Peyer's patch (tissue), 4 donors: ENCODE measurements around the genes RABGGTA, NYNRIN and FOXG1.

GRCh38 chr14:24271404-24272178 lies at the start of gene RABGGTA:
RABGGTA (minus strand) TSS chr14:24271597.
- PRO-cap = bidirectional peak, plus-strand start at chr14:24271736, minus-strand start at chr14:24271578
- RAMPAGE, long total RNA, 4 experiments = start-site peak on the minus strand in 4 of 4 experiments, at chr14:24271508-24271599 at its widest, 44 to 213 reads per replicate

- PRO-cap = no peak
- RAMPAGE, long total RNA, 4 experiments = no peak in any of the 4 experiments
Observed at GRCh38 chr14:24303486-24304249, 4.0 kb downstream of the NOP9 start.

- PRO-cap = no peak
- RAMPAGE, long total RNA, 4 experiments = no peak in any of the 4 experiments
Observed at GRCh38 chr14:24314401-24315069, 3.2 kb downstream of the LTB4R start.

- PRO-cap = bidirectional peak, plus-strand start at chr14:24316028, minus-strand start at chr14:24315940
- RAMPAGE, long total RNA, 4 experiments = no peak in any of the 4 experiments
Observed at GRCh38 chr14:24315778-24316459, 4.6 kb downstream of the LTB4R start.

DNA sequence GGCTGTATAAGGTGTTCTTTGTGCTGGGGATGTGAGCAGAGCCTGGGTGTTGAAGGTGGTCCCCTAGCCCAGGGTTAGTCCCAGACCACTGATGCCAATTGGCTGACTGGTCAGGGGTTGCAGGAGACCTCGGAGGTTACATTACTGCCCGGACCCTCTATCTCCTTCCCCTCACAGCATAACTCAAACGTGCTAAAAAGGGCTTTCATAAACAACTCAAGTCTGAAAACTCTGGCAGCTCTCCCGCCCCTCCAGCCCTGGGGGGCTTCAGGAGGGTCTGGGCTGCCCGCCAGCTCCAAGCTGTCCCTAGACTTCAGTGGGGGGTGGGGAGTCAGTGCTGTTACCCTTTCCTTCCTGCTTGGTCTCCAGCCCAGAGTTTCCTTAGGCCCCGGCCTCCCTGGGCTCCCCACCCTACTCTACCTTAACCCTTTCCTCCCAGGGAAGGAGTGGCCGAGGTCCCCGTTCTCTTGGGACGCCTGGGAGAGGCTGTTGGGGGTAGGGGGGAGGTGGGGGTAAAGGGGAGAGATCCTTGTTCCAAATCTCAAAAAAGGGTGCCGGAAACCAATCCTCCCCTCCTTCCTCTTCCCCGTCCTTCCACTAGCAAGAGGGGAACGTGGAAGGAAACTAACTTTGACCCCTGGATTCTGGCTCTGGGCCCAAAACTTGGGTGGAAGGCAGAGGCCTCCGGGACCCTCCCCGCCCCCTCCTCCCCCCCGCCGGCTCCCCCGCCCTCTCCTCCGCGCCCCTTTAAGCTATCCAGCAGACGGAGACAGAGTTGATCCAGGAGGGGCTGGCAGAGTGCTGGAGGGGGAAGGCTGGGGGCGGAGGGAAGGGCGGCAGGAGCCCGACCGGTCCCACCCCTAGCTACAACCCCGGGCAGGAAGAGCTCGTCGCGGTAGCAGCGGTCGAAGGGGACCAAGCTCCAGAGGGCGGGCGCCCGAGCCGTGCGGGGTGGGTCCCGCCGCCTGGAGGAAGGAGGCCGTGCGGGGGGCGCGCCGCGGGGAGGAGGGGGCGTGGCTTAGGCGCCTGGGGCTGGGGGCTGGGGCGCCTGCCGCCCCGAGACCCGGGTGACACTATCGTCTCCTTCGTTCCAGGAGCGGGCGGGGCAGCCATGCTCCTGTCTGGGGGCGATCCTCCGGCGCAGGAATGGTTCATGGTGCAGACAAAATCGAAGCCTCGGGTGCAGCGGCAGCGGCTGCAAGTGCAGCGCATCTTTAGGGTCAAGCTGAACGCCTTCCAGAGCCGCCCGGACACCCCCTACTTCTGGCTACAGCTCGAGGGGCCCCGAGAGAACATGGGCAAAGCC lies at the start of gene NYNRIN:
Gene NYNRIN (plus strand): TSS at position 868 of the 1,306 bp plus-strand sequence.
- PRO-cap = bidirectional peak, plus-strand start at position 925 of the sequence, minus-strand start at position 946 of the sequence
- RAMPAGE, long total RNA, 4 experiments = start-site peak on the plus strand in 3 of 4 experiments, centred at positions 869 to 1,037 of the sequence, 5 to 15 reads per replicate

DNA sequence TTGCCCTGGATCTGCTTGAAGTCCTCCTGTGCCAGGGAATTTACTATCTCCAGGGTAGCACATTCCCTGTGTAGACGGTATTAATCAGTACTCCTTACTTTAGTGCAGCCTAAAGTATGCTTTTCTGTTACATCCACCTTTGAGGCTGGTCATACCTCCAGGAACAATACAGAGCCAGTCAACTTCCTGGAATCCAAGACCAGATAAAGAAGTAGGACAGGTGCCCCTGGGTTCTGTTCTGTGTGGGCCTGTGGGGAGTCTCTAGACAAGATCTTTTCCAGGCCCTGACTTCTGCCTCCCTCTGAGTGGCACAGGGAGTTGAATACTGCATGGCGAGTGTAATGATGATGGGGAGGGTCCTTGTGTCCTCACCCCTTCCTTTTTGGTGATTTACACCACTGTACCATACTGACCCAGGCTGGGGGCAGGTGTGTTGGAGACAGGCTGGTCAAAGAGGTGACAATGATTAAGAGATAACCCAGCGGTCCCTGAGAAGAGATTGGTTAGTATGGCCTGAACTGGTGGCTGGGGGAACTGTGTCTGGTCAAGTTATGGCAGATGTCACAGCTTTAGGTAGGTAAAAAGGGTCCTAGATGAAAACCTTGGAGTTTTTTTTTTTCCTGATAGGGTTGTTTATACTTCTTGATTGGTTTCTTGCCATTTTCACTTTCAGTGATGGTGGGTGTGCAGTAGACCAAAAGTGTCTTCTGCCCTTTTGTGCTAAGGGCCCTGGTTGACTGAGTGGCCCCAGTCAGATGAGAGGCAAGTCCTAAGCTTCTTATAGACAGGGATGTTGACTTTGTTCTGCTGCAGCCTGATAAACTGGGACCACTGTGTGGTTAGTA lies 3.8 kb downstream of the SDR39U1 start:
- PRO-cap = no peak
- RAMPAGE, long total RNA, 4 experiments = no peak in any of the 4 experiments

GRCh38 chr14:24439814-24440894 lies 2.4 kb downstream of the SDR39U1 start:
- PRO-cap = no peak
- RAMPAGE, long total RNA, 4 experiments = no peak in any of the 4 experiments

DNA sequence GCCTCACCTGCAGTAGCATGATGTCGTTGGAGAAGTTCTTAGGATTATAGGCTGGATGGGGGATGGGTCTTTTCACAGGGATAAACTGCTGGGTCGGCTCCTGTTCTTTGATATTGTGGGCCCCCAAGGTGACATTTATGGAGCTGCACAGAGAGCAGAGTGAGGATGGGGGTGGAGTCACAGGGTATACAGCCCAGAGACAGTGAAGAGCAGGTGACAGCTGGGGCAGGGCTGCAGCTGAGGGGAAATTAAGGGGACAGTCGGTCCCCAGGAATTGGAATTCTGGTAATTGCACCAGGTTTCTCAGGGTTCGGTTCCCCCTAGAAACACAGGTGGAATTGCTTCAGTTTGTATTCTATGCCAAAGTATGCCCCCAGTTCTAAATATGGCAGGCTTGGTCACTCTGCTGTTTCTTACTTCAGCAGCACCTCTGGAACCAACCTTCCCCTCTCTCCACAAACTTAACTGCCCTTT lies 1.6 kb downstream of the GZMB start:
- PRO-cap = no peak
- RAMPAGE, long total RNA, 4 experiments = no peak in any of the 4 experiments

GRCh38 chr14:24695095-24695766 lies 61.2 kb upstream of the GZMB start:
- PRO-cap = no peak
- RAMPAGE, long total RNA, 4 experiments = no peak in any of the 4 experiments

DNA sequence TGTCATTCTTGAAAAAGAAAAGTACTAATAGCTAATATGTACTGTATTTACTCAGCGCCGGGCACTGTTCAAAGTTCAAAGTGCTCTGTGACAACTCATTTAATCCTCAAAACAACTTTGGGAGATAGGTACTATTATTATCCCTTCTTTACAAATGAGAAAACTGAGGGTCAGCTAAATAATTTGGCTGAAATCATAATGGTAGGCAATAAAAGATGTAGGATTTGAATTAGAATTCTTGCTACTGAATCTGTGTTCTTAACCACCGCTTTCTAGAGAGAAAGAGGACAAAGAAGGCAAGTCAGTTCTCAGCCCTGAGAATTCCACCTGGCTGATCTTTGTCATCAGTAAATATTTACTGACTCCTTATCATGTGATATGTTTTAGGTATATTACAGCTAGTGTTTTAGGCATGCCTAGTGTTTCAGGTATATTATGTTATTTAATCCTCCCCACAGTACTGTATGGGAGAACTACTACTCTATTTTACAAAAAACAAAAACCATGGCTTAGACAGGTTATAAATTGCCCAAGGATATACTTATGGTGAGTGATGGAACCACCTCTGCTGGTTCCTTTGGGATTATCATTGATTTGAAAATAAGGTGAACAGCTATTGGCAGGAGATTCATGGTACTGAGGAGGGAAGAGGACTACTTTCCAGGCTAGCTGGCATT lies 205.8 kb upstream of the GZMB start:
- PRO-cap = unidirectional peak, minus-strand start at position 329 of the sequence
- RAMPAGE, long total RNA, 4 experiments = no peak in any of the 4 experiments

GRCh38 chr14:25009426-25010337 lies 40.3 kb downstream of the STXBP6 start:
- PRO-cap = no peak
- RAMPAGE, long total RNA, 4 experiments = no peak in any of the 4 experiments

DNA sequence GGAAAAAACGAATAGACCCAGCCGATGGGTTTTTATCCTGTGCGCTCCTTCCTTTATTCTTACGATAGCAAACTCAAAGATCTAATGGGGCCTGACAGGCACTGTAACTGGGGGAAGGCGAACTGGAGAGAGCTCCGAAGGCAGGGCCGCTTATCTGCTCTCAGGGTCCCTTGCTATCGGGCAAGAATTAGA lies 459 bp upstream of the STXBP6 start:
- PRO-cap = no peak
- RAMPAGE, long total RNA, 4 experiments = no peak in any of the 4 experiments

- PRO-cap = no peak
- RAMPAGE, long total RNA, 4 experiments = no peak in any of the 4 experiments
Observed at GRCh38 chr14:26337299-26337745, 260.5 kb downstream of the NOVA1 start.

DNA sequence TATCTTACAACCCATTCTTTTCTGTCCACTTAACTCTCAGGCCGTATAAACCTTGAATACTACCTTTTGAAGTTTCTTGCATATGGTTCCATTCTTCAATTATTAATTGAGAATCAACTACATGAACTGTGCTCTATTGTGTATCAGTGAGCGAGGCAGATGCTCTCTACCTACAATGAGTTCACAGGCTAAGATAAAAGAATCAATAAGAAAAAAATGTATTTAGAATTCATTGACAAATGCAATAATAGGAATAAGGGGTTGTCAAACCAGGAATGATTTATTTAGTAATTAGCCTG lies 831.0 kb upstream of the NOVA1 start:
- PRO-cap = no peak
- RAMPAGE, long total RNA, 4 experiments = no peak in any of the 4 experiments

- PRO-cap = no peak
- RAMPAGE, long total RNA, 4 experiments = no peak in any of the 4 experiments
Observed at GRCh38 chr14:28504475-28504941, 262.1 kb upstream of the FOXG1 start.

- PRO-cap = no peak
- RAMPAGE, long total RNA, 4 experiments = no peak in any of the 4 experiments
Observed at GRCh38 chr14:28766729-28767307, at the start of gene FOXG1. FOXG1 (plus strand) TSS chr14:28766787.

- PRO-cap = no peak
- RAMPAGE, long total RNA, 4 experiments = no peak in any of the 4 experiments
Observed at GRCh38 chr14:28767308-28768445, 1.1 kb downstream of the FOXG1 start.

- PRO-cap = no peak
- RAMPAGE, long total RNA, 4 experiments = no peak in any of the 4 experiments
Observed at GRCh38 chr14:30622430-30623100, 446 bp downstream of the SCFD1 start.

DNA sequence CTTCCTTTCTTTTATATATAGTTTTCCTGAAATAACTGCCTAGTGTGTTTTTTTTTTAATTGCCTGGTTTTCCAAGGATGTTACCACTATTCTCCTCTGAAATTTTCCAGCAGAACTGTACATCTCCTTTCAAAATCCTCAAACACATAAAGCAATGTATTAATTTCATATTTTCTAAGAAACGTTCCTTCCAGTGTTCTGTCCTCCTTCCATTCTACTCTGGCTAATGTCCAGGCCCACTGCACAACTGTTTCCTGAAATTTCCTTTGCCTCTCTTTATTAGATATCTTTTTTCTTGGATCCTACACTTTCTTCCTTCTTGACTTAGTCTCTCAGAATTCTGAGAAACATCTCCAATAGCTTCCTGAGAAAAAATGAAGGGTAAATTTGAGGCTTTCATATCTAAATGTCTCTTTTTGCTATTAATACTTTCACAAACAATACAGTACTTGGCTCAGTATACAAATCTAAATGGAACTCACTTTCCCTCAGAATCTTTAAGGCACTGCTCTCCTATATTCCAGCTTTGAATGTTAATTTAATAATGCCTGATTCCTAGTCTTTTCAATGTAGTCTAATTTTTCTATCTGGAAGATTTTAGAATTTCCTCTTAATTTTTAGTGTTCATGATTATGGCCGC lies 65.7 kb downstream of the COCH start:
- PRO-cap = no peak
- RAMPAGE, long total RNA, 4 experiments = no peak in any of the 4 experiments

DNA sequence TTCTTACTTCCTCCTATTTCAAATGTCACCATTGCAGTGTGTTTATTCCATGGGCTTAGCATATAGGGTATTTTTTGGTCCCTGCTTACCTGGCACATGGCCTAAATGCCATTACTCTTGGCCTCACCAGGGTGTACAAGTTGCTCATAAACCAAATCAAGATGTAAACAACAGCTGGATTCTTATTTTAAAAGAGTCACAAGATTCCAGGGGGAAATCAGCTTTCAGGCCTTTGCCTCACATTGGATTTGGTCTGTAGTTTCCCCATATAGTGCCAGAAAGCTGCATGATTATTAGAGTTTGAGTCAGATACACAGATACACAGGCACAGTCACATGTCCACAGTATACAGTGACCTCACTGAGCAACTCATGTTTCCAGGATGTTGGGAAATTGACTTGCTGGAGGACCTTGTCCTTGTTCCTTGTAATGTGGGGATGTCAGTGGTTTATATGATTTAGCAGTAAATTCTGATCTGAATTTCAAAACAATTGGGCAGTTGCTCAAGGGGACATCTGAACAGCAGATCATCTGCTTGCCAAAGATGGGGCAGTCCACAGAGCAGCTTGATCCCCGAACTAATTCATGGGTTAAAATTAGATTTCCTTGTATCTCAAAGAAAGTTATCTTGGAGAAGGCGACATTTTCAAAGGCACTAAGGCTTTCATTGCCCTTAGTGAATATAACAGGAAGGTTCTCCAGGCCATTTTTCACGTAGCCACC lies 64.6 kb upstream of the STRN3 start:
- PRO-cap = bidirectional peak, plus-strand start at position 385 of the sequence, minus-strand start at position 276 of the sequence
- RAMPAGE, long total RNA, 4 experiments = no peak in any of the 4 experiments